Measurements from ENCODE around the gene MYCBP.

DNA sequence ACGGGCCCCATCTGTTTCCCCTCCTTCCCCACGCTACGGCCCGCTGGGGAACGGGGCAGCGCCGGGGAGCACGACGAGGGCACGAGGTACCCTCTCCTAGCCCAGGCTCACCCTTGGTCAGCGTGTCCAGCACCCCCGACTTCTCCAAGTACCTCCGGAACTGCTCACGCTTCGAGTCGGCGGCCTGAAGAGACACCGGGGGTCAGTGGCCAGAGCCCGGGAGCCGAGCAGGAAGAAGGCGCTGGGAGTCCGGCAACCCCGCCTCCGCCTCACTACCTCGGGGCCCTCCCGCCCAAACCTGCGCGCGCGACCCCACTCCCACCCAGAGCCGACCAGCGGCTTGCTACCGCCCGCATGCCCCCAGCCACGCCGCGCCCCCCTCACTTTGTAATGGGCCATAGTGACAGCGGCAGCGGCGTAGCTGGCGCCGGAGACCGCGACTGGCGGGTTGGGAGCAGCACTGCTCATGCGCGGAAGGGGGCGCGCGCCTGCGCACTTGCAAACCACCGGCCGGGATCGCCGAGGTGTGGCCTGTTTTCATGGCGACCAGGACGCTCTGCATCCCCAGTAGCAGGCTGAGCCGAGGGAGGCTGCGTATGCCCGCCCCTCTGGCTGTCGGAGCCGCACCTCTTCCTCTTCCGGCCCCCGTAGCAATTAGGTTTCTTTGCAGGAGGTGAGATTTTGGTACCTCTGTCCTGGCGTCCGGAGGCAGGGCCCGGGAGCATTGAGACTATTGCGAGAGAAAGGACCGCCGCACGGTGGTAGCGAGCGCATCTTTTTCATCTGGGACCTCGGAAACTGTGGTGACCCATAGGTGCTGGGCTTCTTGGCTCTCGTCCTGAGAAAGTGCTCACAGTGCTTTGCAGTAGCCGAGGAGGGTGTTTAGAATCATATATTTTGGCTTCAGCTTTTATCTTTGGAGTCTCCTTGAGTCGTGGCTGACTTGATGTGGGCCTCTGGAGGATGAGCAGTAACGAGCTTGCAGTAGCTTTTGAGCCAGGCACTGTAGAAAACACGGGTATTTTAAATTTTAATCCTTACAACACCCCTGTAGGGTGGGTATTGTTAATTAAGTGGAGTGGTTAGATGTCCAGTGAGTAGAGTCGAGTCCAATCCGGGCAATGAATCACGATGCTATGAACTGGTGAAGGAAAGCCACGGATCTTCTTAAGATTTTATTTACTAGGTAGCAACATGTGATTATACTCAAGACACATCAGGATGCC is at the start of gene MYCBP:
MYCBP (minus strand) TSS at position 442 of the 1,226 bp plus-strand sequence.
- PRO-cap = bidirectional peak, plus-strand start at position 634 of the sequence, minus-strand start at position 442 of the sequence
- RAMPAGE, long total RNA, 4 experiments = start-site peak on the minus strand in 3 of 4 experiments, centred at positions 422 to 441 of the sequence, 70 to 194 reads per replicate

GRCh38 chr1:38990285-38990752 is 757 bp upstream of the AKIRIN1 start:
- PRO-cap = no peak
- RAMPAGE, long total RNA, 4 experiments = no peak in any of the 4 experiments

DNA sequence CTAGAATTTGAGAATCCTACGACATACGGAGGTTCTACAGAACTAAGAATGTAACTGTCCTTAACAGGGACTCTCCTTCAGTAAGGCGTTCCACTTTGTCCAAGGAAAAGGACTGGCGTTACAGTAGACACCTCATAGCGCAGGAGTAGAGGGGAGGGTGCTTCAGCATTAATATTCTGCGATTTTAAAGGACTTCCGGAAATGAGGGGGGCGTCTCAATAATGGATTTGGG is 1.1 kb downstream of the AKIRIN1 start:
- PRO-cap = no peak
- RAMPAGE, long total RNA, 4 experiments = no peak in any of the 4 experiments

- PRO-cap = no peak
- RAMPAGE, long total RNA, 4 experiments = no peak in any of the 4 experiments
Measured at GRCh38 chr1:39000835-39001198, 9.7 kb downstream of the AKIRIN1 start.

GRCh38 chr1:39006271-39007460 is 15.6 kb downstream of the AKIRIN1 start:
- PRO-cap = no peak
- RAMPAGE, long total RNA, 4 experiments = no peak in any of the 4 experiments

DNA sequence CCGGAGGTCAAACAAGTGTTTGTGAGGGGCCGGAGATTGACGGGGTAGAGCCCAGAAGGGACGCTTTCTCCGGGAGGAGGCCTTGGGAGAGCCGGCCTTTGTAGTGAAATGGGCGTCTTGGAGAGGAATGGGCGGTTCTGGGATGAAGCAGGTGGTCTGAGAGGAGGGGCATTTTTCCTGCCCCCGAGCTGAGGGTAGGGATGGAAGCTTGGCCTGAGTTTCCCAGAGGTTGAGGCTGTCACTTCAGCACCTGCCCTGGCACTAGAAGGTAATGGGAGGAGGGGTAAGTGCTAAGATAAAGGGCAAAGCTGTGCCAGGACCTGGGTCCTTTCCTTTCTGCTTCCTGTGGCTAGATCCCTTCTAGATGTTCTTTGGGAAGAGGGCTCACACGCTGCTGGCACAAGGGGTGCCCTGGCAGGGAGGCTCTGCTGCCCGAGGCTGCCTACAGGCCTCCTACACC is 56.1 kb downstream of the NDUFS5 start:
- PRO-cap = no peak
- RAMPAGE, long total RNA, 4 experiments = no peak in any of the 4 experiments

GRCh38 chr1:39102488-39103375 is 76.6 kb downstream of the NDUFS5 start:
- PRO-cap = no peak
- RAMPAGE, long total RNA, 4 experiments = no peak in any of the 4 experiments

DNA sequence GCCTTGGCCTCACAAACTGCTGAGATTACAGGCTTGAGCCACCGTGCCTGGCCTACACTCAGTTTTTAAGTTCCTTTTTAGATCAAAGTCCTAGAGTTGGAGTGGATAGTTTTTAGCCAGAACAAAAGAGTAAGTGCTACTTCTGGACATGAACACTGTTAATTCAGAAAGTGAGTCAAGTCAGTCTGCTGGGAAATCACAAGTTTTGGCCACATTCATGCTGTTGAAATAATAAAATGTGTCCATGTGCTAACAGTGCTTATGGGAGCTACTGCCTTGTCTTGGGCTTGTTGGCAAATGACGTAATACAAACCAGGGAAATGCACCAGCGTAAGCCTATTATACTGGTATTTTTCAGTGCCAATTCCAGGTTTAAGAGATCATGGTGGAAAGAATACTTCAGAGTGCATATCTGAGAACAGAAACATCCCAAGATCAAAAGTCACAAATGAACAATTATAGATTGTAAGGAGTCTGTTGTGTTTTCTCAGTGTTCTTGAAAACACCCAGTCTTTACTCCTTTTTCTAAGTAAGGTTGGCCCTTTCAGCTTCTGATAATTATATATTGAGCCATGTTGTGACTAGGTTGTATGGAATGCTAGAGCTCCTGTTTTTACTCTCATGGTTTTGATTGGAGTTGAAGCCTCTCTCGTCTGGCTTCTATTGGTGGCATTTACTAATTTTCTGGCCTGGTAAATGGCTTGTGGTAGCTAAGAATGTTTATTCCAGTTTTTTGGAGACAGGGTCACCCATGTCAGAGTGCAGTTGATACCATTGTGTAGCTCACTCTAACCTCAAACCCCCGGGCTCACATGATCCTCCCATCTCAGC is 84.5 kb downstream of the NDUFS5 start:
- PRO-cap = unidirectional peak, minus-strand start at position 165 of the sequence
- RAMPAGE, long total RNA, 4 experiments = no peak in any of the 4 experiments

DNA sequence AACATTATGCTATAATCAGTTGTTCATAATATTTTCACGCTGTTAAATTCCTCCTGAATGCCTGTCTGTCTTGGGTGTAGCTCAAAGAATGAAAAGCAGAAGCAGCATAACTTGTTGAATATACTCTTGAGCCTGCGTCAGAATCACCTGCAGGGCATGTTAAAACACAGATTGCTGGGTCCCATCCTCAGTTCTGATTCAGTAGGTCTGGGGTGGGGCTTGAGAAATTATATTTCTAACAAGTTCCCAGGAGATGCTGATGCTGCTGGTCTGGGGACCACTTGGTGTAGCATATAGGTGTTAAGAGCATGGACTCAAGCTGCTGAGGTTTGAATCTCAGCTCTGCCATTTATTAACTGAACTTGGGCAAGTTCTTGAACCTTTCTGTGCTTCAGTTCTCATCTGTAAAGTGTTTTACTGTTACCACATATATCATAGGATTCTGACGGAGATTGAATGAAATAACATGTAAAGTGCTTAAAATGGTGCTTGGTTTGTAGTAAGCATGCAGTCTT is 63.3 kb upstream of the MACF1 start:
- PRO-cap = no peak
- RAMPAGE, long total RNA, 4 experiments = no peak in any of the 4 experiments

DNA sequence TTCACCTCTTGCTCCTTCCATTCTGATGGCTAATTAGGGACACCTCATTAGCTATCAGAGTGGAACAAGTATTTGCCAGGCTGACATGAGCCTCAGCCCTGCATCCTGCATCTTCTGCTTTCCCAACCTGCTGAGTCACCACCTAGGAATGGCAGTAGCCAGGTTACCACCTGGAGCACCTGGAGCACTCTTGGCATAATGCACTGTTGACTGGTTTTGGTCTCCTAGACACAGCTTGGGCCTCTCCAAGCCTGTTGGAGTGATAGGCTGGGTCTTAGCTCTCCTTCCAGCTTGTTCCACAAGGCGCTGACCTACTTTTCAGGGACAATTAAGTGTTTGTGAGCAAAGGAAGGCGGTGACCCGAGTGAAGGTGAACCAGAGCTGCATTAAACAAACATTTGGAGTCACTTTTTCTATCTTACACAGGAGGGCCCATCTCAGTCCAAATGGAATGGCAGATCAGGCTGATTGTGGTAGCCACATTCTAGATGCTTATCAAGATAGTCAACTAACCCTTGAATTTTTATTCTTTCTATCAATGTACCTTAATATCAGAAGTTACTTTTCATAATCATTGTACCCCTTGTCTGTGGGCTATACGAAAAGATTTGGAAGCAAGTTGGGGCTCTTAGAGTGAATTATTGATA is 61.7 kb upstream of the MACF1 start:
- PRO-cap = no peak
- RAMPAGE, long total RNA, 4 experiments = no peak in any of the 4 experiments

GRCh38 chr1:39167668-39168296 is 36.7 kb upstream of the MACF1 start:
- PRO-cap = no peak
- RAMPAGE, long total RNA, 4 experiments = no peak in any of the 4 experiments

DNA sequence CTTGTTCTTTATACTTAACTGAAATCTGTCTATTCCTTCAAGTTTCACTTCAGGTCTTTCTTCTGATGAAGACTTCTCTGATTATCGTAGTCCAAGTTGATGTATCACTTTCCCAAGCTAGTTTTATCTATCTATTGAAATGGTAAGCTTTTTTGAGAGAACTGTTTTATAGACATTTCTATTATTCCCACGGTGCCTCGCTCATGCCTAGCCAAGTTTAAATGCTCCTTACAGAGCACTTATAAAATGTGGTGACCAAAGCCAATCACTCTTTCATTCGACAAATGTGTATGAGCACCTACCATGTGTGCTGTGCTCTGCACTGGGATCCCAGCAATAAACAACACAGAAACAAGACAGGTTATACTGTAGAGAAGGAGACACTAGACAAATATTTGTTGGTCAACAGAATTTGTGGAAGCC is 34.4 kb upstream of the MACF1 start:
- PRO-cap = no peak
- RAMPAGE, long total RNA, 4 experiments = no peak in any of the 4 experiments

- PRO-cap = no peak
- RAMPAGE, long total RNA, 4 experiments = no peak in any of the 4 experiments
Measured at GRCh38 chr1:39196158-39196701, 8.3 kb upstream of the MACF1 start.

DNA sequence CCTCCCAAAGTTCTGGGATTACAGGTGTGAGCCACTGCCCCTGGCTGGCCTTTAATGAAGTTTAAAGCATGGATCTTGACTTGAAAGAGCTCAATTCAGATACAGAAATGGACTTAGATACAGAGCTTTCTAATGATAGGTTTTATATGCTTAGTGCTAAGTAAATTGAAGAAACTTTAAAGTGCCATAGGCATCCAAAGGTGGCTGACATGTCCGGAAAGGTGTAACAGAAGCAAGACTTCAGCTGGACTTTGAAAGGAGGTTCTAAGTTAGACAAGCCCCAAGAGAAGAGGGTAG is 16.2 kb downstream of the MACF1 start:
- PRO-cap = no peak
- RAMPAGE, long total RNA, 4 experiments = no peak in any of the 4 experiments

- PRO-cap = no peak
- RAMPAGE, long total RNA, 4 experiments = no peak in any of the 4 experiments
Measured at GRCh38 chr1:39385508-39386028, 105.9 kb upstream of the BMP8A start.

DNA sequence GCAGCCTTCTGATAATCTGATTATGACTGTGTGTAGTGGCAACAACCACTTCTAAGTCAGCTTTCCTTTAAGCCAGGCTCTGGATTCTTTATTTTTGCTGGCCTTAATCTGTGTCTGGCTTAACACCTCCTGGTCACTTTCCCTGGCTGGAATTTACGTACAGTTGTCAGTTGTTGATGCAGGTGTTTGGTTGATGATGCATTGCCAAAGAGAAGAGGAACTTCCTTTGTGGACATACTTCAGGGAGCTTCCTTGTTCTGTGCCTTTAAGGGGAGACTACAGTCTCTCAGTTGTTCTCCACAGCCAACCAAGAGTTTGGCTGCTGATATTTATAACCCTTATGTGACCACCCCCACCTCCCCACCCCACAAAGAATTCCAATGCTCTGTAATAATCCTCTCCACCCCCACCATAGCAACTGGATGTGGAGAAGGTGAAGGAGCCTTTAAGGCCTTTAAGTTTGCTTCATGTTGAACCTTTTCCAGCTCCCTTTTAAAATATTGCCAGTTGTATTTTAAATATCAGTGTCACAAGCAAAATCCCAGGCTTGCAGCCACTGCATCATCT is 96.0 kb upstream of the BMP8A start:
- PRO-cap = no peak
- RAMPAGE, long total RNA, 4 experiments = no peak in any of the 4 experiments

DNA sequence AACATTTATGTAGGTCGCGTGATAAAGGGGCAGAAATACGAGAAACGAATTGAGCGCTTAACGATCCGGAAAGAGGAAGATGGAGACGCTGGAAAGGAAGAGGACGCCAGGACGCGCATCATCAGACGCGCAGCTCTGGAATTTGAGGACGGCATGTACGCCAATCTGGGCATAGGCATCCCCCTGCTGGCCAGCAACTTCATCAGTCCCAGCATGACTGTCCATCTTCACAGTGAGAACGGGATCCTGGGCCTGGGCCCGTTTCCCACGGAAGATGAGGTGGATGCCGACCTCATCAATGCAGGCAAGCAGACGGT is 24.2 kb downstream of the BMP8A start:
- PRO-cap = no peak
- RAMPAGE, long total RNA, 4 experiments = no peak in any of the 4 experiments

- PRO-cap = unidirectional peak, plus-strand start at chr1:39544612
- RAMPAGE, long total RNA, 4 experiments = no peak in any of the 4 experiments
Measured at GRCh38 chr1:39544345-39544846, 32.2 kb downstream of the PABPC4 start.

DNA sequence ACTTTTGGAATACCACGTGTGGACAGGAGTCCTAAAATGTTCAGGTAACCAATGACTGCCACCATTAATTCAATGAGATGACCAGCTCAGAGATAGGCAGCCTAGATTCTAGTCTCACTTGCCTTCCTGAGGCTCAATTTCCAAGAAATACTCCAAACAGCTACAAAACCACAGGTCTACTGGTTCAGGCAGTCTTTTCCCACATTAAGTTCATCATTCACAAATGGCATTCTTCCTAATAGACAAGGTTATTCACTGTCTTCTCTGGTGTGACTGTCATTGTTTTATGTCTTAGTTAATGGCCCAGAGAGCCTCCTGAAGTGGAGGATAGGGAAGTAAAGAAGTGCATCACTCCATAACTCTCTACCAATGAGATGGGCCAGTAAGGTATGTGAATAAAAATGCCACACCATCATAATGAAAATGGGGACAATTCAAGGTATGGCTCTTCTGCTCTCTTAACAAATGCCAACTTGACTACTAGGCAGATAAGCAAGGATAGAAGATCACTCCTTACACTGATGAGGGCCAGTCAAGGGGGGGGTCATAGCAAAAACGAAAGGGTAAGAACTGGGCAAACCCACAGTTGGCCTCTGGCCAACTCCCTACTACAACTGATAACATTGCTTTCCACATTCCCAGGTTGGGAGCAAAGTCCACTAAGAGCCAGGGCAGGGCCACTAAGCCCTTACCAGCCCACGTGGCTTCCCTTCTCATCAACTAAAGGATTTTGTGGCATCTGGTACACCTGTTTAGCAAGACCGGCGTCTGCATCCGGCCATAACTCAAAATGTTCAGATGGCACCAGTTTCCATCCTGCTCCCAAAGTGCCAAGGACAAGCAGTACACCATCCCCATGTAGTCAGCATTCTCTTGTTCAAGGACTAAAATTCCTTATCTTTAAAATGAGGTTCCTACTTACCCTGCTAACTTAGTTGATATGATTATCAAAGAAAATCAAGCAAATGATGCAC is 10.0 kb downstream of the PABPC4 start:
- PRO-cap = no peak
- RAMPAGE, long total RNA, 4 experiments = no peak in any of the 4 experiments

DNA sequence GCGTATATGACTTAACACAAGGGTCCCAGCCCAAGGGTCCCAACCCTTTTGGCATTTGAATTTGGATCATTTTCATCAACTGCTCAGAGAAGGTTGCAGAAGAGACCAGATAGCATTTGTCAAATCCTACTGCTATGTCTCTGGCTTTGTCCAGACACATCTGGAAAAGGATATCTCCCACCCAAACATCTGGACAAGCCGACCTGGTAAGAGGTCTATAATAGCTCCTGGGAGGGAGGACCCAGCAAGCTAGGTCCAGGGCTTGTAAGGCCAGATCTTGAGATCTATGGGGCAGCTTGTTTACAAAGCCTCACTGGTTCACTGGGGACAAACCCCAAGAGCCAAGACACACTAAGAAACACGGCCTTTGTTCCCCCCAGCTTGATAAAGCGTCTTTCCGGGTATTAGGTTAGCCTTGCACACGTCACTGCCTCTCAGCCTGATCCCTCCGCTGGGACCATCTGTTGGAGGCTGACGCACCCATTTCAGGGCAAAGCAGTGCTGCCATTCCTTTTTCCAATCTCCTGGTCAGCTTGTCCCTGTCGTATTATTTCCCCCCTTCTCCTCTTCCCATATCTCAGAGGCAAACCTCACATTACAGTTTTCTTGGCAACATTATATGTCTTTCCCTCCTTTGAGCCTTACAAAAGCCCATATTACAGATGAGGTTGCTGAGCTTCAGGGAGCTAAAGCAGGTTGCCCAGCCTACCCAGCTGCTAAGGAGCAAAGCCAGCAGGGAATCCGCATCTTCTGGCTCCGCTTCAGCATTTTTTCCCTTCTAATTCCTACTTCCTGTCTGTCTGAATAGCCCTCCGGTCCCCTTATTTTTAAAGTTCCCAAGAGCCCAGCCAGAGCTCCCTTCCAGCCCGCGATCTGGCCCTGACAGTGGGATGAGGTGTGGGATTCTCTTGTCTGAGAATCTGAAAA is 4.2 kb downstream of the HEYL start:
- PRO-cap = bidirectional peak, plus-strand start at position 484 of the sequence, minus-strand start at position 323 of the sequence; unidirectional peak, plus-strand start at position 654 of the sequence
- RAMPAGE, long total RNA, 4 experiments = no peak in any of the 4 experiments

All from esophagus muscularis mucosa (tissue), 4 donors.